Mesenteric fat pad (tissue), 1 donor: ENCODE results near the genes HSF2 and HDDC2.

- PRO-cap = no peak
Observed at GRCh38 chr6:117998779-117999133, 91.7 kb downstream of the SLC35F1 start.

DNA sequence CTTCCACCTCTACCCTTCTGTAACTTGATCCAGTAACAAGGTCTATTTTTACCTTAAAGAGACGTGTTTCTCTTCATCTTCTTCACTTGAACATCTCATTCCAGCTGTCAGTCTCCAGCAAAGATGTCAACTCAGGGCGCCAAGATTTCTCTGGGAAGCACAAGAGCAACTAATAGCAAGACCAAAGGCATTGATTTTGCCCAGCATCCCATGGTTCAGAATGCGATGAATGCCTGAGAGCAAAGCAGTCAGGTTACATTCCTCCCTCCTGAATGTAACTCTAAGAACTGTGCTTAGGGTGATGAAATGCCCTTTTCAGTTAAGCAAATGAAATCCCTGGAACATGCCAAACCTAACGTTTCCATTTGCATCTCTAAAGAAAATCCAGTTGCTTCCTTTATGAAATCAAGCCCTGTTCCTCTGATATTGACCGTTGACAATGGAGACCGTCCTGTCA lies 224.0 kb upstream of the PLN start:
- PRO-cap = no peak

DNA sequence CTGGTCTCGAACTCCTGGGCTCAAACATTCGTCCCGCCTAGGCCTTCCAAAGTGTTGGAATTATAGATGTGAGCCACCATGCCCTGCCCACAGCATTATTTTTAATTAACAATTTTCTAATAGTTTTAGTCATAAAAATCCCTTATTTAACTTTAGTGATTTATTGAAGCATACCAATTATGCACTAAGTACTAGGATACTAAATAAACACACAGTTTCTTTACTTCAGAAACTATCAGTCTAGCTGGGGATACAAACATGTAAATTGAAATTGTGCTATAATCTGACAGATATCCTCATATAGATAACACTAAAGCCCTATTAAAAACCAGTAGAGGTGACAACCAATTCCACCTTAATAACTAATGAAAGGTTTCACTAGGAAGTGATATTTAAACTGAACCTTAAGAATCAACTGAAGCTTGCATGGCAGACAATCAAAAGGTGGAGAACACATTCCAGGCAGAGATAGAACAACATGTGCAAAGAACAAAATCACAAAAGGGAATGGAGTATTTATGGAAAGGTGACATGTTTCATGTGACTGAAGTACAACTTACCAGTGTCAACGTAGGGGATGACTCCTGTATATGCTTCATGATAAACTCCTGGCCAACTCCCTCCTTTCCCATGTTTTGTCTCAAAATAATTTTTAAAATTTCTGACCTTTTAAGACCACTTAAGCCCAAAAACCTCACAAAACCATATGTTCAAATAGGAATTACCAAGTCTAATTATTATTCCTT lies 6.4 kb downstream of the PLN start:
- PRO-cap = no peak

DNA sequence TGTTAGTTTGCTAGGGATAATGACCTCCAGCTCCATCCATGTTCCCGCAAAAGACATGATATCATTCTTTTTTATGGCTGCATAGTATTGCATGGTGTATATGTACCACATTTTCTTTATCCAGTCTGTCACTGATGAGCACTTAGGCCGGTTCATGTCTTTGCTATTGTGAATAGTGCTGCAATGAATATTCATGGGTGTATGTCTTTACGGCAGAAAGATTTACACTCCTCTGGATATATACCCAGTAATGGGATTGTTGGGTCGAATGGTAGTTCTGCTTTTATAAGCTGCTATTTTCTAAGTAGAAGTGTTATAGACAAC lies 7.8 kb downstream of the PLN start:
- PRO-cap = no peak

GRCh38 chr6:118719798-118720153 lies 68.4 kb upstream of the CEP85L start:
- PRO-cap = no peak

DNA sequence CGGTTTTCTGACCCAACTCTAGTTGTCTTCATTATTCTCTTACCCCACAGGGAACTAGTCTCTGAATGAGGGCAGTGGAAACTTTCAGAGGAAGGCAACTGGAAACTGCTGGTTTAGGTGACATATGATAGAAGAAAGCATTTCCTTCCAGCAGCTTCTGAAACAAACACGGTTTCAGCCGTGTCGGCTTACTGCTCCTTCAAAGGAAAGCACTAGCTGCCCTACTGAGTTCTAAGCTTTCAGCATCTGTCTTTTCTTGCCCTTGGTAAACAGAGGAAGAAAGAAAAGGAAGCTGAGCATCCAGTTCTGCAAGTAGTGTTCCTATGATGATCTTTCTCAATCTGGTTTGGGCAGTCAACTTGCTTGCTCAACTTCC lies 117.5 kb upstream of the CEP85L start:
- PRO-cap = no peak

DNA sequence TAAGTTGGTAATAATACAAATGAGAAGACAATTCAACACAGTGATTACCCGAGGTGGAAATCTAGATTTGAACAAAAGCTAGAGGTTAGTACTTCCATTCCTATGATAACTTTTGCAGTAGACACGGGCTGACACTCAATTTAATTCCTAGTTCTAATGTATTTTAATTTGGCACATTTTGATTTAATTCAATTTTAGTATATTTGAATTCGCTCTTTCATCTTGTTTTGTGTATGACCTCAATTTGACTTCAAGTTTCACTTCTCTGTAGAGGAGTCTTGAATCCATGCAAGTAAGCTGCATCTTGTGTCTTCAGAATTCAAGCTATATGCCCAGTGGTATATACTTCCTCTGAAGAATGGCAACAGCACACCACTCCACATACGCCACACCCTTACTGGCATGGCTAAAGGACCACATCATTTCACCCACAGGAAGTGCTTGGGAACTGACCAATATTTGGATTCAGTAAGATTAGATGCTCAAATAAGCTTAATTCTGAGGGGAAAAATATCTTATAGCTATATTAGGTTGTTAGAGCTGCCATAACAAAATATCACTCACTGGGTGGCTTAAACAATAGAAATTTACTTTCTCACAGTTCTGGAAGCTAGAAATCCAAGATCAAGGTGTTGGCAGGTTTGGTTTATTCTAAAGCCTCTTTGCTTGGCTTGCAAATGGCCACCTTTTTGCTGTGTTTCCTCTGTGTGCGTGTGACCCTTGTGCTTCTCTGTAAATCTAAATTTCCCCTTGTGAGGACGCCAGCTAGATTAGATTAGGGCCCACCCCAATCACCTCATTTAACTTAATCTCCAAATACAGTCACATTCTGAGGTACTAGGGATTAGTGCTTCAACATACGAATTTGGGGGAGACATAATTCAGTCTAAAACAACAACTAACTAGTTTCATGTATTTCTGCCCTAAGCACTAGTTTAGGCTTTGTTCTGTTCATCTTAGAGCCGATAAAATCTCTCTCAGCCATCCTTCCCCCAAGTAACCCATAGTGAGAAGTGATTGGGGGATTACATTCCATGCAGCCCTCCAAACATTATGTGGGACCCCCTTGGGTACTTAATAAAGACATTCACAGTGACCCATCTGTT lies 2.7 kb upstream of the ASF1A start:
- PRO-cap = no peak

DNA sequence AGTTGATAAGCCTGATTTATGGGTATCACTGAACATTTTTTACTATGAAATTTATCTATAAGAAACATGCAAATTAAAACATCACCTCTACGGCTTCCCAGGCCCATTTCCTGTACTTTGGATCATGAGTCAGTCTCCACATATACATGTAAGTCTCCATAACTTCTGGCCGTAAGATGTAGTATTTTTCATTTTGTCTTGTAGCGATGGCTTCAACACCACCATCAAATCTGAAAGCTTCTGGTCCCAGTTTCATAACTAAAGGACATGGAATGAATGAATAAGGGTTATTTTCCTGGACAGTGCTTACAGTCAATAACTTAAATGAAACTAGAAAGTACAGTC lies 109.8 kb upstream of the FAM184A start:
- PRO-cap = no peak

DNA sequence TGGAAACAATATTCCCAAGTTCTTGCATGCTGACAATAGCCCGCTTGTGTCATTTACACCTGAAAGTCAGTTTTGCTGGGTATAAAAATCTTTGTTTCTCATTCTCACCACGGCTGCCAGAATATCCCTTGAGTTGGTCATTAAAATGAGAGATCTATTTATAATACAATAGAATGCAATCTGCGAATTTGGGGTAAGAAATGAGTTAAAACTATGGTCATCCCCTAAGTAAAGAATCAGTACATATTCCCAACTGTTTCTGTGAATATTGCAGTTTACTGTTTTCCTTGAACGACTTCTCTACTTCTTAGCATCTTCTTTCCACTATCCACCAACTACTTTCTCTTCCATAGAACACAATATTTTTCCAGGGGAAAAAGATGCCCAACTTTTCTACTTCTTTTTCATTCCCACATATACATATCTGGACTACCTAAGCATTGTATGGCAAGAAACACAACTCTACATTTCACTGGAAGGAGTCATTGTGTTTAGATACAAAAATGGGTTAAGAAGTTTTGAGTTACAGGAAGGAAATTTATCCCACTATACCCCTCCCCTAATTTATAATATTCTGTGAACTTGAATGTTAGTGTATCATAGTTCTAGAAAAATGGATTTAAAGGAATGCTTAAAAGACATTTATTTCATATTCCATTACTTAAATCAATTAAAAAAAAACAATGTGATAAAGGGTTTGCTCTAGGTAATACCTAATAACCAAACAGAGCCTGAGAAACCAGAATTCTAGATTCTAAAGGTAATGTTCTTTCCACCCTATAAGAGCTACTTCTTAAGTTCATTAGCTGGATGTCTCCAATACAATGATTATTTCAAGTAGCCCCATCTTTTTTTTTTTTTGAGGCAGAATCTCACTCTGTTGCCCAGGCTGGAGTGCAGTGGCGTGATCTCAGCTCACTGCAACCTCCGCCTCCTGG lies 78.6 kb downstream of the MAN1A1 start:
- PRO-cap = no peak

GRCh38 chr6:119312847-119313562 lies 36.6 kb downstream of the MAN1A1 start:
- PRO-cap = no peak

GRCh38 chr6:121335115-121335816 lies 986 bp upstream of the TBC1D32 start:
- PRO-cap = no peak

- PRO-cap = no peak
Observed at GRCh38 chr6:121439470-121439903, 4.0 kb downstream of the GJA1 start.

DNA sequence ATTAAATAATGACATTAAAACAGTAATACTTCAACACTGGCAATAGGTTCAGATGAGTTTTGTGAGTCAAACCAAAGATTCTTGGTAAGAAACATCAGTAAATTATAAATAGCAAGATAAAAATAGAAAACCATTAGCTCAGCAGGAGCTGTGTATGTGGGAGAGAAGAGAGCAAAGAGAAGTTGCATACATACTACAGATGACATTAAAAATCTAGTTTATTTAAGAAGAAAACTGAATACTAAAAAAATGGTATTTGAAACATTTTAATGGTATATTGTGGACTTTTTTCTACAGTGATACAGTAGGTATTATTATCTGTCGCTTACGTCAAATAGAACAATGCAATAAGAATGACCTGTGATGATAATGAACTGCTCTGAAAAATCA lies 149.2 kb downstream of the GJA1 start:
- PRO-cap = no peak

DNA sequence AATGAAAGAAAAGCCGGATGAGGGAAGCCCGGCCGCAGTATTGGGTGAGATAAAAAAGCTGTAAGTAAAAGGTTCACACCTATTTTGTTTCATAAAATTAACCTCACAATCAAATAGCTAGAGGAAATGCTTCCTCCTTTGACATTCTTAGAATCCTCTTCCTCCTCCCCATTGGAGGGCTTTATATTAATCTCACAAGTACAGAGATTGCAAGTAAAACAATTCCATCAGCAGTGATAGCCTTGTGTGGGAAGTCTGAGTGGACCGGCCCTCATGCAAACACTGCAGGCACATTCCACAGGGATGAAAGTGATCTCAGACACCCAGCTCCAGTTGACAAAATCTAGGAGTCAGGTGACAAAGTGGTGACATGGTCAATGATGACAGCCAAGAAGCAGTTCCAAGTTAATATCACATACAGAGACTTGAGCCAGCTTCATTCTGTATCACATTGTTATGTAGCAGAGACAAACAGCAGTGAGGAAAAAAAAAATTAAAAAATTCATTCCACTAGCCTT lies 391.1 kb upstream of the HSF2 start:
- PRO-cap = no peak

GRCh38 chr6:122128149-122128959 lies 271.1 kb upstream of the HSF2 start:
- PRO-cap = no peak

- PRO-cap = unidirectional peak, plus-strand start at chr6:122399662
Observed at GRCh38 chr6:122399156-122400420, at the start of gene HSF2. Gene HSF2 (plus strand): TSS chr6:122399652.

DNA sequence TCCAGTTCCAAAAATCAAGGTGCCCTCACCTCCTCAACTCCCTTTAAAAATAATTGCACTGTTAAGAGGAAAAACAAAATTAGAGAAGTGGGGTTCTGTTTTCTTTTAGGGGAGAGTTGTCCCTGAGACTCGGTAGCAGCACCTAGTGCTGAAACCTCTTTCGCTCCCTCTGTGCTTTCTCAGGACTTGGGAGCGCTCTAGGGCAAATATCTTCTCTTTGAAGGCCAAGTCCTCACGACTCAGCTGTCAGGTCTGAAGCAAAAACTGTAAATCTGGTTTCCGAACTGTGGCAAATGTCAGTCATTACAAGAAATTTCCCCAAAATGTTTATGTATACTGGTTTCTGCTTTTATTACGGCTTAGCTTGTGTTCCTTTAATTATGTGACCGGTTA lies 1.3 kb downstream of the SMPDL3A start:
- PRO-cap = no peak

DNA sequence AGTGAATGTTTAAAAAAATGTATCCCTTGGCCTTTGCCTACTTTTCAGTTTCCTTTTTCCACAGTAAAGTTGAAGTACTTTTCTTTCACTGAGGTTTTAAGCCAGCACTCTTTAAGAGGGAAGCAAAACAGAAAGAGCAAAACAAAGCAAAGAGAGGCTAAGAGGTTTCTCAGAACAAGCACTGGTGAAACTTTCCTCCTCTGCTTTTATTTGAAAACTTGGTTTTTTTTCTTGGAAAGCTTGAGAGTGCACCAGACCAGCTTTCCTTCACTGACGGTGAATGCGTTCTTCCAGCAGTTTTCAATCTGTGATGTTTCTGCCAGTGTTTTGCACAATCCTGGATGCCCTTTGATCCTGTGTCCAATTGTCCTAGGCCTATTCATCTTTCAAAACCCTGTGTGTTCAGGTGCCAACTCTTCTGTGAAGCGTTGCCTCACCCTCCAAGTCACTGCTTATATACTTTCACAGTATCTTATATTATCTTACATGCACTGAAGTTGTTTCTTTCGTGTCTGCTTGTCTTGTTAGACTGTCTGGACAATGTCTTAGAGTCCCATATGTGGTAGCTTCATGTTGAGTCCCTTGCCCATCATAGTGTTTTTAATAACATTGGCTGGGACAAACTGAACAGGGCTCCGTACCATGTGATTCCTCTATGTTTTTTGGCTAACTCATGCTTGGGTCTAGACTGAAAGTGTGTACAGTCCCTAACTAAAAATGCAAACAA lies 1.8 kb downstream of the RNF217 start:
- PRO-cap = no peak

- PRO-cap = no peak
Observed at GRCh38 chr6:125203302-125203885, 49.8 kb downstream of the TPD52L1 start.

DNA sequence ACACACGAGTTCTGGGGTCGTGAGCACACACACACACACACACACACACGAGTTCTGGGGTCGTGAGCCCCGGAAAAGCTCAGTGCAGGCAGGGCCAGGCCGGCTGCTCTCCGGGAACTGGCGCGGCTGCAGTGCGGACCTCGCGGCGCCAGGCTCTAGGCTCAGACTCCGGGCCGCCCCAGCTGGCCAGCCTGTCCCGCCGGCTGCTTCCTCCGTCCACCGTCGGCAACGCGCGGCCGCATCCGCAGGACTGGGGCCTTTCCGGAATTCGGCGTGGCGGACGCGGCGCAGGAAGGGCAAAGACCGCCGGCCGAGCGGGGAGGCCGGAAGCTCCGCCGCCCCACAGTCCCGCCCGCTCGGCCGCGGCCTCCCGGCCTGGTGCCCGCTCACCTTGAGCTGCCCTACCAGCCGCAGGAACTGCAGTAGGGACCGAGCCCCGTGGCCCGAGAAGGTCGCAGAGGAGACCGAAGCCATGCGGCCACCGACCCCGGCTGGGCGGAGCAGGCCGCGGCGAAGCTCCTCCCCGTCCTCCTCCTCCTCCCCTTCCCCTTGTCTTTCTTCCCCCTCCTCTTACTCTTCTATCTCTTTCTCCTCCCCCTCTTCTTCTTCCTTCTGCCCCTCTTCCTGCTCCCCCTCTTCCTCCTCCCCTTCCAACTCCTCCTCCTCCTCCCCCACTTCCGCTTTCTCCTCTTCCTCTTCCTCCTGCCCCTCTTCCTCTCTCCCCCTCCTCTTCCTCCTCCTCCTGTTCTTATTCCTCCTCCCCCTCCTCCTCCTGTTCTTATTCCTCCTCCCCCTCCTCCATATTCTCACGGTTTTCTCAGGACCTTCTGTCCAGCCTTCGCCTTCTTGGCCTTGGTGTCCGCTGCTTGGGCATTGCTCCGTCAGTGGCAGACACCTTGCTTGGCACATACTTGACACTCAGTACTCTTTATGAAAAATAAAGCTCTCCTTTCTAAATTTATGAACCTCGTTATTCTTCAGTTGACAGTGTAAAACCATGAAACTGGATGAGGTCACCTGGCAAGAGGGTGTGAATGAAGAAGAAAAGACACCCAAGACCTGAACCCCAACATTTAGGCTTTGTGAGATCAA lies at the start of gene HDDC2:
HDDC2 (minus strand) TSS at position 509 of the 1,092 bp plus-strand sequence.
- PRO-cap = unidirectional peak, minus-strand start at position 493 of the sequence